ENCODE measurements around the genes TMEM241 and NPC1.

DNA sequence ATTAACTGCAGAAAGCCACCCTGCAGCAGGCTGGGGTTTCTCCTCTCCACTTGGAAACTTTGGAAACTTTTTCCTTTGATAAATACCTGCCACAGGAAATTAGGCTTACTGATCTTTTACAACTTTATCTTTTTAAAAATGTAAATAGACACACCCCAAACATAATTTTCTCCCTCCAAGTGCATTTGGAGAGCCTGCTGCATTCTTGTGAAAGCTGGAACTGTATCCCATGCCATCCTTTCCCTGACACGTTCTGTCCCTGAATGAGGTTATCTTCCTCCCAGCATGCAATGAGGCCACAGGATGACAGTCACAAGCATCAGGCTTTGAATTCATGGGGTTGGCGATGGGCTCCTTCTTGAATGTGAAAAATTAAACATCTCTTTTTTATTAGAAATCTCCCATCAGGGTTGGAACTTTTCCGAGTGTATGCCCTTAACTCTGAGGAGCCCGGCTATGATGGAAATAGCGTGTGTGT lies 77.8 kb downstream of the CTAGE1 start:
- PRO-cap, 2 experiments = peak in 1 of 2 experiments; most common plus-strand start position 307 of the sequence (in 1); most common minus-strand start position 265 of the sequence (in 1)

DNA sequence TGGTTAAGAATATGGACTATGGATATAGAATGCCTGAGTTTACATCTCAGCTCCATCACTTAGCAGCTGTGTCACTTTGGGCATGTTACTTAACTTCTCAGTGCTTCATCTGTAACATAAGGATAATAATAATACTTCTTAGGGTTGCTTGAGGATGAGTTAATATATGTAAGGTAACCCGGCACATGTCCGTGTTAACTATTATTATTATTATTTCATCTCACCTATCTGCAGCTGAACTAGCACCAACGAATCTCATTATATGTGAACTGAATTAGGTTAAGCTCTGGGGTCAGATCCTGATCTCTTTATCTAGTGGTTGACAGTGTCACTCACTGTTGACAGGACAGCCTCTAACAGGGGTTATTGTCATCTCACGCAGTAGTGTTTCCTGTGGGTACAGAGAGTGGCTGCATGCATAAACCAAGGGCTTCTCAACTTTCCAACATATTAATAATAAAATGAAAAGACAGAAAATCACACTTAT lies 73.0 kb downstream of the CTAGE1 start:
- PRO-cap, 2 experiments = no peak in any of the 2 experiments

GRCh38 chr18:22470483-22471407 lies 53.0 kb upstream of the CTAGE1 start:
- PRO-cap, 2 experiments = peak in 1 of 2 experiments; most common plus-strand start chr18:22471054 (in 1); most common minus-strand start chr18:22471087 (in 1)

GRCh38 chr18:22542159-22542680 lies 124.5 kb upstream of the CTAGE1 start:
- PRO-cap, 2 experiments = no peak in any of the 2 experiments

DNA sequence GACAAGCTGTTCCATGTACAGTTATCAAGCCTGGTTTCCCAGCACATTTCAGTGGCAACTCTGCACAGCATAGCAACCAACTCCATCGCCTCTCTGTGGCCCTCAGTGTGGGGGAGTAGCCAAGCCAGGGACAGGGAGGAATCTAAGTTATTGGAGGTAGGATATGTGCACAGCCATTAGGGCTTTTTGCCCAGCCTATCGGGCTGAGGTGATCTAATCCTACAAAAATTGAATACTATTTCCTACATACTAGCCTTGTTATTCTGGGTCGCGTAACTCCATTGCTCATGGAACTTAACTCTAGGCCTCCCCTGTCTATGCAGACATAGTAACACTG lies 189.3 kb upstream of the CTAGE1 start:
- PRO-cap, 2 experiments = no peak in any of the 2 experiments

GRCh38 chr18:22822204-22822523 lies 111.0 kb upstream of the RBBP8 start:
- PRO-cap, 2 experiments = no peak in any of the 2 experiments

- PRO-cap, 2 experiments = no peak in any of the 2 experiments
These were observed 124.3 kb downstream of the CABLES1 start for GRCh38 chr18:23259460-23260194.

DNA sequence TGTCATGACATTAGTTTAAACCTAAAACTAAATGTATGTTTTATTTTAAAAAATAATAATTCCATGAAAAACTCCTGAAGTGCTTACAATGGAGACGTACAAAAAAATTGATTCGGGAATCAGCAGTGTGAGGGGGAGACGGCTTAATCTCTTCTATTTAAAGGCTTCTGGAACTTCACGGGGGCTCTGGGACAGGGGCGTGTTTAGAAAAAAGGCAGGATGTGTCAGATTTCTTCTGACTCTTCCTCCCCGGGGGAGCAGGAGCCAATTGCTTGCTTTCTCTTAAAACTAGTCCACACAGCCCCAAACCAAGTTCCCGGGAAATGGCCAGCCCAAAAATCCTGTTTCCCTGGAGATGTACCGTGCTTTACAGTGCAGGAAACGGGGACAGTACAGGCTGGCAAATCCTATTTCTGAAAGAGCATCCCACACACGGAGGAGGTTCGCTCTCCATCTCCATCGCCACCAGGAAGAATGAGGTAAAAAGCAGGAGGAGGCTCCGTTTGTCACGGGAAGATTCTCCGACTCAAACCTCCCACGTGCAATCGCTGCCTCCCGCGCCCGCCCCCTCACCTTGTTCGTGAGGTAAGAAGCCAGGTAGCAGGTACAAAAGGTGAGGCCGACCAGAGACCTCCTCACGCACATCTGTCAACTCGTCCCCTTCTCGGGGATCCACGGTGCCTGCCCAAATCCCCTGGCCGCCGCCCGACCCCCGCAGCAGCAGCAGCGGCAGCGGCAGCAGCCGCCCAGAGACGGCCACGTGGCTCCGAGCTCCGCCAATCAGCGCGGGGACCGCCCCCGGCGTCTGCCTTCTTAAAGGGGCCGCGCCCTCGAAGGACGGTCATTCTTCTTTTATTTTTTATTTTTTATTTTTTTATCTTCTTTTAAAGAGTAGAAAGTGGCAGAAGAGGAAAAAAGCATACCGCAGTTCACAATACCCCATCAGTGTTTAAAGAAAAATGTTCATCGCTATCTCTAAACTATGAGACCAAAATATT lies at the start of gene TMEM241:
Gene TMEM241, minus strand, starts transcription at position 754 of the 998 bp plus-strand sequence.
- PRO-cap, 2 experiments = peak in 2 of 2 experiments; most common plus-strand start position 877 of the sequence (in 1); most common minus-strand start position 754 of the sequence (in 2)

GRCh38 chr18:23526402-23527092 lies 23.2 kb downstream of the RMC1 start:
- PRO-cap, 2 experiments = no peak in any of the 2 experiments

DNA sequence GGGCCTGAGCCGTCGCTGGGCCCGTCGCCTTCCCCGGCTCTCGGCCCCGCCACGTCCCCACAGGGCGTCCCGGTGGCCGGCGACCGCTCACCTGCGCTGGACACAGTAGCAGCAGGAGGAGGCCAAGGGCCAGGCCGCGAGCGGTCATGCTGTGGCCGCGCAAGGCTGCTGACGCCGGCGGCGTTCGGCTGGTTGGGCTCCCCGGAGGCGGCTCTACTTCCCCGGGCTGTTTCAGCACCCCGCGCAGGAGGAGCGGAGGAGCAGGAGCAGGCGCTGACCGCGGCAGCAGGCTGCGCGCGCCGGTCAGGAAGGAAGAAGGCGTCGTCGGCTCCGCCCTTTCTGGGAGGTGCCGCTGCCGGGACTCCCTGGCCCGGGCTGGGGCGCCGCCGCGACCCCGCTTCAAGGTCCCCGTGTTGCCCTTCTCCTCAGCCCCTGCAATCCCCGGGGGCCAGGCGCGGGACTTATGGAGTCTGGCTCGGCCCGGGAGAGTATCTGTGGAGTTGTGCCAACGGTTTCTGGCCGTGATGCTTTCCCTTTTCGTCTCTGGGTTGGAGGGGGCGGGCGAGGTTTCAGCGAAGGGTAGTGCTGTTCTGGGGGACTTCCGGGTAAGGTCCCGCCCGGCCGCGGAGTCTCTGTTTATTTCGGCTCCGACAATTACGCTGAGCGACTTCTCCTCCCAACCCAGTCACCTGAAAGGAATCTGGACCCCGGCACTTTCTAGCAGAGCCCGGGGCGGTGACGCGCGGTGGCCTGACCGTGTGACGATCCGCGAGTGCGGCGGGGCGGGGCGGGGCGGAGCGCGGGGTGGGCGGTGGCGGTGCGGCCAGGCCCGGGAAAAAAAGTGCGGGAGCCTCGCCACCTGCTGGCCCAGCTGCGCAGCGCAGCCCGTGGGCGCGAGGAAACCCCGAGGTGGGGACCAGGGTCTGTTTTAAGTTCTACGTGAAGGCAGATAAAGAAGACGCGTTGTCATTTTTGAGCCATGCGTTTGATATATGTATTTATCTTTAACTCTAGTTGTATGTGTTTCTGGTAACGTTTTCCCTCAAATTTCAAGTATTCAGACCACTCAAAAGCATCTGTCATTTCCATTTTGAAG lies at the start of gene NPC1:
Gene NPC1, minus strand, starts transcription at position 311 of the 1,096 bp plus-strand sequence.
- PRO-cap, 2 experiments = peak in 2 of 2 experiments; most common plus-strand start position 336 of the sequence (in 2); most common minus-strand start position 287 of the sequence (in 2)

DNA sequence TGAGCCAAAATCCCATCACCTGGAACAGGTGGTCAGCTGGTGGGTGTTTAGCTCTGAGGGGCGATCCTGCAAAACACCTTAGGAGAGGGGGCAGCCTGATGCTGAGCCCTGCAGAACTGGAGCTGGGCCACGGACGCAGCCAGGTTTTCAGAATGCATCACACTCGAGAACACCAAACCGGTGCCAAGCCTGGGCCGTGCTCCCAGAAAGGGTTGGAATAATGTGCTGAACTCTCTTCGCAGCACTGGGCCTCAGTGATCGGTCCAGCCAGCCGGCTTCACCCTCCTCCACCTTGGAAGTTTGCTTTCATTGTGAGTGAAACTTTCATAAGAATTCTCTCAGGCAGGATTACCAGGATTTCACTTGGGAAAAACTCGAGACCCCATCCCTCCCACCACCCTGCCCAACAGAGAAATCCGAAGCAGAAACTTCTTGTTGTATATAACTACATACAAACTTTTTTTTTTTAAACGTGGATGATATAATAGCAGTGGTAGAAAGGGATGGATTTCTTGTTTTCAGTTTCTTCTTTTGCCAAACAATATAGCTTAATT lies 56.4 kb upstream of the TTC39C start:
- PRO-cap, 2 experiments = no peak in any of the 2 experiments

DNA sequence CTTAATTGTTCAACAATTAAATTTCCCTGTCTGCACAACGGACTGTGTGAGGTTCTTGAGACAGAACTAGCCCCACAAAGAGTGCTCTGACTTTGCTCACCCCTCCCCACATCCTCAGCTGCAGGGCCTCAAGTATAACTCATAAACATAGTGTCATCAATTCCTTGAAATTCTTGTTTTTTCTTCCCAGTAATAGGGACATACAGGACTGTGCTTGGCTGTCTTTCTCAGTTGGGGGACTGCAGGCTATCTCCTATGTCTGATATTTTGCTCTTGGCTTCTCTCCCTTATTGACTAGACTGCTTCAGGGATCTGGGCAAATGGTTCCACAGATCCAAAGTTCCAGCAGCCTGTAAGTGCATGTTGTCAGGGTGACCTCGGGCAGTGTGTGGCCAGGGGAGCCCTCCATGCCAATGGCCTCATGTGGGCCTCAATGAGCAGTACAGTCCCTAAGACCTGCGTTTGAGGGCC lies 2.2 kb upstream of the TTC39C start:
- PRO-cap, 2 experiments = no peak in any of the 2 experiments

DNA sequence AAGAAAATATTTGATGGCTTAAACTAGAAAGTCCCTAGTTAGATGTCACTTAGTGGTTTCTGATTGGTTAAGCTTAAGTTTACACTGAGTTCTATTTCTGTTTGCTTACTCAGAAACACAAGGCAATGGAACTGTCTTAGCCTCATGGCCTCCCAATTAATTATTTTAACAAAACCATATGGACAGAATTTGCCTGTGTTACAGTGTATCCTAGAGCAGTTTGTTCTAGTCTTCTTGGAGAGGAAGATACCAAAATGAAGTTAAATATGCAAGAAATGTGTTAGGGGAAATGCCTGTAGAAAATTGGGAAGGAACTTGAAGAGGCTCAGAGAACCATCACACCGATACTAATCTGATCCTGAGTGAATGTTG lies 4.6 kb upstream of the IMPACT start:
- PRO-cap, 2 experiments = no peak in any of the 2 experiments

DNA sequence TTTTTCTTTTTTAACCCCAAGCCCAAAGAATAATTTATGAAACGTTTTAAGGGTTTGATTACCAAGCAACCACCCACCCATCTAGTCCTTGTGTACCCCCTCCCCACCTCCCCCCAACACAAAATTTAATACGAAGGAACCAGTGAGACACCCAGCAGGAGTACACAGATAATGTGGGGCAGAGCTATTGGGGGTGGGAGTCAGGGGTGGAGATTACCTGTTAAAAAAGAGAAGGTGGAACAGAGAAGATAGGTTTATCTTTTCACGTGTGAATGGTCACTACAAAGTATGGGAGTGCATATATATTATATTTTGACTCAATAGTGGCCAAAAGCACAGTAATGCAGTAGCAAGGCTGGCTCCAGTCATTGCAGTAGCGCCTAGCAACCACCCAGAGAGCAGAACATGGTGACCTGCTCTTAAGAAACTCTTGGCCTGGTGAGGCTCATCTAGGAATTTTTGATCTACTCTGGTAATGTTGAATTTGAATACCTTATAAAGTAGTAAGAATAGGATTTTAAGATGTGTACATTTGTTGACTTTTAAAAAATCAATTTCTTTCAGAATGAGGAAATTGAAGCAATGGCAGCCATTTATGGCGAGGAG lies 988 bp downstream of the IMPACT start:
- PRO-cap, 2 experiments = no peak in any of the 2 experiments

DNA sequence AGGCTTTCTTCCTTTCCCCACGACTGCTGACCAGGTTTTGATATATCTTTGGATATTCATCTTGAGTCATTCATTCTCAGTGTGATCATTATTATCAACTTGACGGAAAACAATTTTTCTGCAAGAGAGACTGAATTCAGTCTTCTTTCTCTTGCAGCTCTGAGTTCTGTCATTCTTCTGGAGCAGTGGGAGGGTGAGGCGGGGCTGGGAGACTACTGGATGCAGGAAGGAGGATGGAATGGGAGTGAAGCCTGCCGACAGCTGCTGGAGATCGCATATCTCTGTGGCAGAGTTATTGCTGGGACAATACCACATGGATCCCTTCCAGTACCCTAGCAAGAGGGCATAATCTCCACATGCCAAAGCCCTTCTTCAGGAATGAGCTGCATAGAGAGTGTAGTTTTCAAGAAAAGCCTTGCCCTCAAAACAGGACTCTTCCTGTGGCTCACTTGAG lies 364.4 kb downstream of the ZNF521 start:
- PRO-cap, 2 experiments = peak in 1 of 2 experiments; most common plus-strand start position 222 of the sequence (in 1); most common minus-strand start position 168 of the sequence (in 1)

- PRO-cap, 2 experiments = no peak in any of the 2 experiments
These were observed 363.5 kb downstream of the ZNF521 start for GRCh38 chr18:24988411-24988847.

GRCh38 chr18:25283847-25284303 lies 68.1 kb downstream of the ZNF521 start:
- PRO-cap, 2 experiments = no peak in any of the 2 experiments

GRCh38 chr18:25284778-25285570 lies 67.0 kb downstream of the ZNF521 start:
- PRO-cap, 2 experiments = peak in 2 of 2 experiments; most common plus-strand start chr18:25285137 (in 1); most common minus-strand start chr18:25285033 (in 2)

GRCh38 chr18:25350530-25351297 lies 1.3 kb downstream of the ZNF521 start:
- PRO-cap, 2 experiments = peak in 2 of 2 experiments; most common plus-strand start chr18:25350857 (in 2); most common minus-strand start chr18:25350714 (in 1)

GRCh38 chr18:26440374-26440957 lies 107.9 kb downstream of the KCTD1 start:
- PRO-cap, 2 experiments = no peak in any of the 2 experiments

Measured in right ventricle myocardium (tissue), 1 donor.